ENCODE data around the genes KLRK1, YBX3 and TAS2R8.

GRCh38 chr12:9732481-9732849 lies 28.2 kb downstream of the CD69 start:
- PRO-cap, 3 experiments, result no peak in any of the 3 experiments
- RAMPAGE, long total RNA, result no peak

- PRO-cap, 3 experiments, result no peak in any of the 3 experiments
- RAMPAGE, long total RNA, result no peak
These were observed 4.0 kb downstream of the CD69 start for GRCh38 chr12:9756597-9757224.

DNA sequence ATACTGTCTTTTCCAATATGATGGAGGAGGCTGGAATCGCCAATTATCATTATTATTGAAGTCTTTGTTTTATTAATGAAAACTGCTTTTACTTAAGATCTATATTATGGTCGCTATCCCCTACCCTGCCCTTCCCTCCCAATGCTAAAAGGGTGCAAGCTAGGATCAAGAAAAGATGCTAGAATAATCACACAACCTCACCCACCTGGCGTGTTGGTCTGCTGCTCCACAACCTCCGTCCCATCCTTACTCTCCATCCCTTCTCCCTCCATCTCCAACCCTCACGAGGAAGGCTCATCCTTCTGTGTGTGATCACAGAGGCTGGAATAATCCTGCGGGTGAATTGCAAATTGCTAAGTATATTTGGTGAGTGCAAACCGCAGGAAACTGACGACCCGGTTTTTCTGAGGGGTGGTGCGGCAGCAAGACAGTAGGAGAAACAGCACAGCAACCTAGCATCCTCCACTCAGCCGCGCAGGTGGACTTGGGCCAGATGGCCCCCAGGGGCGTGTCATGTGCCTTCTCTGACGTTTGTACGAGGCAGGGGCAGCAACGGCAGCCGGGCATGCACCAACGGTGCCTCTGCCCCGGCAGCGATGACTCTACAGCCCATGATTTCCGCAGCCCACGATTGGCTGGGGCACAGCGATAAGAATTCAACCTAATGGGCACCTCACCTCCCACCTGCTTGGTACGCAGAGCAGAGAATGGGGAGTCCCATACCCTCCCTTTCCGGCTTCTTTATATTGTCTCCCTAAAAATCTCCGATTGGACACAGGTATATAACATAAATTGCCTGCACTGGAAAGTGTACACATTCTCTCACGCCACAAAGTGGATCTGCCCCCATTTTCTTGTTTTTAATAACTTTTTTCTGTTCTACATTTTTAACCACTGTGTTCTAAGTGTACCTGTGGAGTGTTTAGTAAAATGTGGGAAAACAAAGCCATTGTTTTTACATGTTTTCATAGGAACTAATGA lies 11.0 kb upstream of the CLEC2A start:
- PRO-cap, 3 experiments, result peak in 2 of 3 experiments; most common plus-strand start position 585 of the sequence (in 1); most common minus-strand start position 480 of the sequence (in 2)
- RAMPAGE, long total RNA, result no peak

DNA sequence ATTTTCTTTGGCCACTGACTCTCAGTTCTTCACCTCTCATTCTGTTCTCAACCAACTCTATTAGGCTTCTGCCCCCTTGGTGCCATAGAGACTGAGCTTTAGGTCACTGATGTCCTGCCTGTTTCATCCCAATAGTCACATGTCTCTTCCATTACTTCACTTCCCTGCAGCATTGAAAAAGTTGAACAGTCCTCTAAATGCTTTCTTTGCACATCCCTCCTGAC lies 2.7 kb downstream of the CLEC12A start:
- PRO-cap, 3 experiments, result no peak in any of the 3 experiments
- RAMPAGE, long total RNA, result no peak

GRCh38 chr12:10068501-10068900 lies 30.3 kb downstream of the CLEC1A start:
- PRO-cap, 3 experiments, result no peak in any of the 3 experiments
- RAMPAGE, long total RNA, result no peak

DNA sequence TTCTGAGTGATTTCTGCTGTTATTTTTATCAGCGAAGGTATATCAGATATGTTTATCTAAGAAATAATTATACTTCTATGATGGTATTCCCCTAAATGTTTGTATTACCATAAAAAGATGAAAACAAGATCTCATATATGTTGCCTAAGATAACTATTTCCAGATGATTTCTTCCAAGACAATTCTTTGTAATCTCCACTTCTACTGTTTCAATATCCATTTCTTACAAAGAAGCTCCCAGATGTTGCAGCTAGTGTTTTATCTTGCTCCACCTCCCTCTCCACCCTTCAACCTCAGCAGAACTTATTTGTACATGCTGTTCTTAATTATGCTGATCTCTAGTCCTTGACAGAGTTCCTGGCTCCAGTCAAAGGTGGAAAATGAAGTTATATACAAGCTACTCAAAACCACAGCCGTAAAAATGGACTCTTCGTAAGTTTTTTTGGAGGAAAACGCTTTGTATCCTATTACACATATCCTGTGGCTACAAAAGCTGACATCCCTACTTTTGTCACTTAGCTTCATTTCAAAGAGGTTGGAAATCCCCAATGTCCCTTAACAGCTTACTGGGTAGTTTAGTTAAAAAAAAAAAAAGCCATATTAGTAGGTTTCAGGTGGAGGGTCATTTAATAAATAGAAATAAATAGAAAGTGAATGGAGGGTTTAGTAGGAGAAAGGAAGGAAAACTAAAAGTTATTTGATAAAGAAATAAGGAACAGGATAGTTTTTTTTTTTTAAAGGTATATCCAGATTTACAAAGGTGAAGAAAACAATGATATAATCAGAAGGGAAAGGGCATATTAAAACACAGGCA lies 1.2 kb downstream of the CLEC1A start:
- PRO-cap, 3 experiments, result no peak in any of the 3 experiments
- RAMPAGE, long total RNA, result no peak

GRCh38 chr12:10100765-10101252 lies 2.0 kb upstream of the CLEC1A start:
- PRO-cap, 3 experiments, result no peak in any of the 3 experiments
- RAMPAGE, long total RNA, result no peak

GRCh38 chr12:10184084-10184836 lies 5.4 kb downstream of the TMEM52B start:
- PRO-cap, 3 experiments, result no peak in any of the 3 experiments
- RAMPAGE, long total RNA, result no peak

DNA sequence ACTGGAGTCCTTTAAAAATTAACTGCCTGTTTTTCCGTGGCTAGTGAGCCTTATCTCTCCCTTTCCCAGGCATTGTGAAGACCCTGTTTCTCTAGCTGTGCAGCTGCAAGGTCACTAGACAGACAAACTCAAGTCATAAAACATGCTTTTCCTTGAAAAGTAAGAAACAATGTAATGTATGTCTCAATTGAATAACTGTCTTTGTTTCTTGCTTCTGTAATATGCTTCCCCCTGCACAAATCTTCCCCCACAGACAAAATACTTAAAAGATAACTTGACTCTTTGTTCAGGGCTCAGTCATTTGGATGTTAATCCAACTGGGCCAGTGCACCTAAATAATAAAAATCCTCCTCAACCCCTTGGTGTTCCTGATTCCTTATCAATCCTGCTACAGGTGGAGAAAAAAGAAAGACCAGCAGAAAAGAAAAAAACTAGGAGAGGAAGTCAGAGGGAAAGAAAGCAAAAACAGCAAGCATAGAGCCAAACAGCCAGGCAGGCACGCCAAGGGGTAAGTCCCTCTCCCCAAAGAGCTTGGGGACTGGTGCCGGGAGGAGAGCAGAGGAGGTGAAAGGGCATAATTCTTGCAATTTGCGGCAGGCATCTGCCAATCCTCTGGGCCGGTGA lies 21.7 kb downstream of the KLRK1 start:
- PRO-cap, 3 experiments, result no peak in any of the 3 experiments
- RAMPAGE, long total RNA, result no peak

- PRO-cap, 3 experiments, result no peak in any of the 3 experiments
- RAMPAGE, long total RNA, result no peak
These were observed 1.2 kb downstream of the KLRK1 start for GRCh38 chr12:10388562-10389078.

GRCh38 chr12:10389758-10390433 lies at the start of gene KLRK1:
TSS of gene KLRK1 (minus strand) at chr12:10390041.
- PRO-cap, 3 experiments, result no peak in any of the 3 experiments
- RAMPAGE, long total RNA, result no peak

- PRO-cap, 3 experiments, result no peak in any of the 3 experiments
- RAMPAGE, long total RNA, result no peak
These were observed 47.3 kb downstream of the EIF2S3B start for GRCh38 chr12:10552851-10553614.

- PRO-cap, 3 experiments, result peak in 3 of 3 experiments; most common plus-strand start chr12:10723479 (in 1); most common minus-strand start chr12:10723323 (in 3)
- RAMPAGE, long total RNA, result no peak
These were observed at the start of gene YBX3 for GRCh38 chr12:10722973-10723859. TSS of gene YBX3 (minus strand) at chr12:10723323.

DNA sequence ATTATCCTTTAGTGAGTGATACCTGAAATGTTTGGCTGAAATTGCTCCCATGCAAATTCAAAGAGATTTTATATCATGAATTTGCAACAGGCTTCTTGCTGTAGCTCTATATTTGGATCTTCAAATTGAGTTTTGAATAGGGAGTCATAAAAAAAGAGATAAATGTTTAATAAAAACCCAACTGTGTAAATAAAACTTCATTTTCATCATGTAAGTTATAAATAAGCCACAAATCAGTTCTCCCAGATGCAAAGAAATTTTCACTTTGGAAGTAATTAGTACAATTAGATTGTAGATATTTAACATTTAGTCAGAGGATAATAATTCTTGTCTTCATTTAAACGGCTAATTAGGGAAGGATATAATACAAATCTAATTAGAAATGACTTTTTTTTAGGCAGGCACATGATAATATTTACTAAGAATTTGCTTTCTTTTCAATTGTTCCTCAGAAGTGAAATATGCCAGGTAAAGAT lies at the start of gene TAS2R8:
Gene TAS2R8 (minus strand): TSS at position 56 of the 476 bp plus-strand sequence.
- PRO-cap, 3 experiments, result no peak in any of the 3 experiments
- RAMPAGE, long total RNA, result no peak

- PRO-cap, 3 experiments, result no peak in any of the 3 experiments
- RAMPAGE, long total RNA, result no peak
These were observed 104.0 kb upstream of the ETV6 start for GRCh38 chr12:11545144-11546145.

DNA sequence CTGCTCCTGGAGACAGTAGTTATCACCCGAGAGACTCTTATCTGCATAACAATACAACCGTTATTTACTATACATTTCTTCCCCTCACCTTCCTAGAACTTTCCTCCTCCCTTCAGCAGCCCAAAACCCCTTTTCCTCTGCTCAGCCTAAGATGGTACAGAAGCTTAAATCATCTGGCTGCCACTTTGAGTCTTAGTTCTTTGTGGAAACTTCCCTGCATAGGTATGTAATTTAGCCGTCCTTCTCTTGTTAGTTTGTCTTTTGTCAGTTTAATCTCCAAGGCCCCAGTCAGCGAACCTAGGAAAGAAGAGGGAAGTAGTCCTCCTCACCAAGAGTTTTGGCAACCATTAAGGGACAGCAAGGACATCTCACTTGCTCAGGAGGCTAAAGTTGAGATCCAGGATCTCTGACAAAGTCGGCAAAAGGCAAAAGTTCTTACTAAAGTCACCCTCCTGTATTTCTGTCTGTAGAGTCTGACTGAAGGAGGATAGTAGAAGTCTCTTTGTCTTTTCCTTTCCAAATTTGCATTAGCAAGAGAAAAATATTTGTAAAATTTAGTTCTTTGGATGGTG lies 40.2 kb upstream of the ETV6 start:
- PRO-cap, 3 experiments, result no peak in any of the 3 experiments
- RAMPAGE, long total RNA, result no peak

GRCh38 chr12:11670930-11671284 lies 21.4 kb downstream of the ETV6 start:
- PRO-cap, 3 experiments, result no peak in any of the 3 experiments
- RAMPAGE, long total RNA, result no peak

DNA sequence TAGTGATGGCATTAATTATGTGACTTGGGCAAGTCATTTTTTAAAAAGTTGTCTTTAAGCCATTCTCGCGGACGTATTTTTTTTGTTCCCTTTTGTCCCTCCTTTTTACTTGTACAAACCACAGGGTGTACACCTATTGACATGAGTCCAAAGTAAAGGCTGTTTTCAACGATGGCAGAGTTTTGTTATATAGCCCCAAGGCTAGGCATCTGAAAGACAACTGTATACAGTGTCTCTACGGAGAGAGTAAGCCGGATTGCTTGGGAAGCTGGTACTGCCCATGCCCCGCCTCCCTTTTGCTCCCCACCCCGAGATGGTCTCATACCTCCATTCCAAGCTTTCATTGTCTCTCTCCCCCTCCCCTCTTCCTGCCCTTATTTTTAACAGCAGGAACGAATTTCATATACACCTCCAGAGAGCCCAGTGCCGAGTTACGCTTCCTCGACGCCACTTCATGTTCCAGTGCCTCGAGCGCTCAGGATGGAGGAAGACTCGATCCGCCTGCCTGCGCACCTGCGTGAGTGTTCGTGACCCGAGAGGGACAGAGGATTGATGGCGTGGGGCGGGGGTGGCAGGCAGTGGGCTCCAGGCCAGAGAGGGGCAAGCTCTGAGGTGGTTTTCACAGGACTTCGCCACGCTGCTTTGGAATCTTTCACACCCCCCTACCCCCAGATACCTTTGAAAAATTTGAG lies 102.7 kb downstream of the ETV6 start:
- PRO-cap, 3 experiments, result no peak in any of the 3 experiments
- RAMPAGE, long total RNA, result no peak

GRCh38 chr12:11782712-11783792 lies 133.6 kb downstream of the ETV6 start:
- PRO-cap, 3 experiments, result no peak in any of the 3 experiments
- RAMPAGE, long total RNA, result no peak

DNA sequence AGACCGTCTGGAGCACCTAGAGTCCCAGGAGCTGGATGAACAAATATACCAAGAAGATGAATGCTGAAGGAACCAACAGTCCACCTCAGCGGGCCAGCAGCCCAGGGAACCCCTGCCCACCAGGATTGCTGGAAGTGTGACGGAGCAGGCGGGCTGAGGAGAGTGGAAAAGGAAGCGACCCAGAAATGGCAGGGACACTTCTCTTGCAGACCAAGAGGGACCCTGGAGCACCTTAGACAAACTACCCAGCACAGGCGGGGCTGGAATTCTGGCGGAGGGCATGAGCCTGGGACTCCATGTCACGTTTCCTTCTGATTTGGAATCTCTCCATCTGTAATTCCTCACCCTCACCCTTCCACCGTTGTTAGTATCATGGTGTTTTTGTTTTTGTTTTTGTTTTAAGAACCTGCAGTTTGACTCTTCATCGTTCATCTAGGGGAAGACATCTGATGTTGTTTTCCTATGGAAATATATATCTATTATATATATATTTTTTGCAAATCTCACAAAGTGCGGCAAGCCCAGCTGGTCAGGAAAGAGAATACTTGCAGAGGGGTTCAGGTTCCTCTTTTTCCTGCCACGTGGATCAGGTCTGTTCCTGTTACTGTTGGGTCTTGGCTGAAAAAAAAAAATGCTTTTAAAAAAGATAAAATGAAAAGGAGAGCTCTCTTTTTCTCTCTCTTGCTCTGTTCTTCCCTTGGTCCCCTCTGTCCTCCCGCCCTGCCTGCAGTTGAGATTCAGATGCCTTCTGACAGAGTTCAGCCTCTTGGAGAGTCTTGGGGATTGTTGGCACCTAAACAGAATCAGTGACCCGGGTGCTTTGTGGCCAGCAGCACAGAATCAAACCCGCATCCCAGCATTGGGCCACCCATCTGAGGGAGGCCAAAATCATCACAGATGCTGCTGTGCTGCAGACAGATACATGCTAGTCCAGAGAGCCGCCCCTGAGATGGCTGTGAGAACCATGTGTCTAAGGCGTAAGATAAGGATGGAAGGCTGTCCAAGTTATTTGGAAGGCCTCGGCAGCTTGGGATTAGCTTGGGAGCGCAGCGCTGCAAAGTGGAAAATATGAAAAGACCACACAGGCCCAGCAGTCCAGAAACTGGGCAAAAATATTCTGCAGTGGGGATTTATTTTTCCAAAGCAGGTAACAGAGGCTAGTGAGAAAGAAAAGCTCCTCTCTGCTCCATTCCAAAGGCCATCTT lies 179.4 kb upstream of the BCL2L14 start:
- PRO-cap, 3 experiments, result no peak in any of the 3 experiments
- RAMPAGE, long total RNA, result no peak

Measured in cerebellum (tissue), 5 donors.